ENCODE measurements around a stretch of chr4.

DNA sequence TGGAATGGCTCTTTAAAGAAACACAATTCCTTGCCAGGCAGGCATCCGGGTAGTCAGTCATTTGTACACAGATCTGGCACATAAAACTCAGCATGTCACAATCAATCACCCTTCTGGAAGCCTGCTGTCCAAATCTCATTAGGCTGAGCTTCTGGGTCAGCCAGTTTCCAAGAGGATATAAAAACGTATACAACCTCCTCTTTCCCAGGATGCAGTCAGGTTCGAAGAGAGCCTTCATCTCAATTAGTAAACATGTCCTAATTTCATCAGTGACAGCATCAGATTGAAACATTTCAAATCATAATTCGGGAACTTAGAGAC is 26.7 kb downstream of the PROM1 start:
- PRO-cap, 7 experiments = no peak in any of the 7 experiments
- RAMPAGE, long total RNA, 2 experiments = no peak in any of the 2 experiments

- PRO-cap, 7 experiments = no peak in any of the 7 experiments
- RAMPAGE, long total RNA, 2 experiments = no peak in any of the 2 experiments
These were observed 1.1 kb downstream of the PROM1 start for GRCh38 chr4:16082843-16083046.

GRCh38 chr4:16166509-16166958 is 59.7 kb downstream of the TAPT1 start:
- PRO-cap, 7 experiments = no peak in any of the 7 experiments
- RAMPAGE, long total RNA, 2 experiments = no peak in any of the 2 experiments

GRCh38 chr4:16168393-16169304 is 57.6 kb downstream of the TAPT1 start:
- PRO-cap, 7 experiments = no peak in any of the 7 experiments
- RAMPAGE, long total RNA, 2 experiments = no peak in any of the 2 experiments

DNA sequence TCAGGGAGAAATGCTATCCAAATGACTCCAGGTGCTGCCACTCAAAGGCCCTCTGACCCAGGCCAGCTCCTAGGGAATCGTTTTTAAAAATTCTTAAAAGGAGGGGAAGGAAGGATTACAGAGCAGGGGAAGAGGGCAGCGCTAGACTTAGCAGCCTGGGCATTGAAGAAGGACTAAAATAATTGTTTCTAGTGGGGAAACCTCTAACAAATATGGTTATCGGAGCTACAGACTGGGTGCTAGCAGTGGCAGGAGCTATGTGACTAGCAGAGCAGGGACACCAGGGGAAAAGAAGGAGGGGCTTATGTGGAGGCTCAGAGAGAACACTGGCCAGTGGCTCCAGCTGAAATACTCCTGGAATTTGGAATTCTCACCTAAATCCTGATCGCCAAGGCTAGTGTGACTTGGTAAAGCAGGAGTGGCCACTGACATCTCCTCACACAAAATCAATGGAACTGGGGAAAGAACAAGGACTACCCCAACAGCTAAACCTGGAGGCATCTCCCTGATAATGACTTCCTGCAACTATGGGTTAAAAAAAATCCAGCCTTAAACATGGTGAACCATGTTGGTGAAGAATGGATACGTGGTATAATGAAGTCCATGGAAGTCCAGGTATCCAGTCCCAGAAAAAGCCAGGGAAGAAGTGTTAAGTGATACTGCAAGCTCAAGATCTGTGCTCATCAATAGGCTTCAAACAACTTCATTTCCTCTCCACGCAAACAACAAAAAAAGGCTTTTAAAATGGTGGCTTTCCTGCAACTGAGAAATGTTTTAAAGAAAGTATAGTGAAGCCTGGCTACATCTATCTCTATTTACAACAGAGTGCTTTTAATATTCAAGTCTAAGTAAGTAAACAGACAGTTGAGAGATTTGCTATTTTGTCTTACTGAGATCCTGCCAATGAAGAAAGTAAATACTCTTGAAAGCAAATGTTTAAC is 1.9 kb downstream of the TAPT1 start:
- PRO-cap, 7 experiments = no peak in any of the 7 experiments
- RAMPAGE, long total RNA, 2 experiments = no peak in any of the 2 experiments

GRCh38 chr4:16234029-16234720 is 7.9 kb upstream of the TAPT1 start:
- PRO-cap, 7 experiments = no peak in any of the 7 experiments
- RAMPAGE, long total RNA, 2 experiments = no peak in any of the 2 experiments

GRCh38 chr4:17556486-17556994 is 20.5 kb upstream of the LAP3 start:
- PRO-cap, 7 experiments = no peak in any of the 7 experiments
- RAMPAGE, long total RNA, 2 experiments = no peak in any of the 2 experiments

GRCh38 chr4:17559335-17559820 is 17.6 kb upstream of the LAP3 start:
- PRO-cap, 7 experiments = no peak in any of the 7 experiments
- RAMPAGE, long total RNA, 2 experiments = no peak in any of the 2 experiments

- PRO-cap, 7 experiments = no peak in any of the 7 experiments
- RAMPAGE, long total RNA, 2 experiments = no peak in any of the 2 experiments
These were observed 7.1 kb downstream of the LAP3 start for GRCh38 chr4:17583964-17584573.

GRCh38 chr4:18022747-18023092 is 1.2 kb upstream of the LCORL start:
- PRO-cap, 7 experiments = no peak in any of the 7 experiments
- RAMPAGE, long total RNA, 2 experiments = no peak in any of the 2 experiments

DNA sequence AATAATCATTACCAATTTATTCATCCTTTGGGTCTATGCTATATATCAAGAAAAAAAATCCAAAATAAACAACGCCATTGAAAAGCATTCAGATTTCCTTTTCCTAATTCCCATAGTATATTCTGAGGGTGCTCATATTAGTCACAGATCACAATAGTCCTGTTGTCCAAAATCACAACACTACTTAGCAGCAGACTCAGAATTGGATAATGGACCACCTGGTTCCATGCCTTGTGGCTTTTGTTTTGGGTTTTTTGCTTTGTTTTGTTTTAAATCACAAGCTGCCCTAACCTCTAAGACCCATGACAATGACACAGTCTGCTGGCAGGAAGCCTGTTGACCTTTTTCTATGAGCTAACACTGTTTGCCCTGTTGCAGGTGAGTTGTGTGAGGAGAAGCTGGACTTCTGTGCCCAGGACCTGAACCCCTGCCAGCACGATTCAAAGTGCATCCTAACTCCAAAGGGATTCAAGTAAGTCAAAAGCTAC is 110.9 kb upstream of the PACRGL start:
- PRO-cap, 7 experiments = no peak in any of the 7 experiments
- RAMPAGE, long total RNA, 2 experiments = no peak in any of the 2 experiments

DNA sequence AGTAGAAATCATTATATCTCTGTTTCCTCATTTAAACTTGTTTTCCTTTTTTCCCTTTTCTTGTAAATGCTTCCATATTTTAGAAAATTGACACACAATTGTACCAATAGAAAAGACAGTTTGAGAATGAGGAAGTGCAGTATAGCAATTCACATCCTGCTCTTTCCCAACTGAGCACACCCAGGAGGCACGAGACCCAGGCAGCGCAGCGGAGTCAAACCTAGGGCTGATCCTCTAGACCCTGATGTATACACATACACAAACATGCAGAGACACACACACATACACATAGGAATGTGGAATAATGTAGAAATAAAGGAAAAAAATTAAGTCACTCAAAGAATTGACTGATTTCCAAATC is 74.8 kb upstream of the PACRGL start:
- PRO-cap, 7 experiments = no peak in any of the 7 experiments
- RAMPAGE, long total RNA, 2 experiments = no peak in any of the 2 experiments

GRCh38 chr4:22392217-22392779 is 123.6 kb downstream of the ADGRA3 start:
- PRO-cap, 7 experiments = no peak in any of the 7 experiments
- RAMPAGE, long total RNA, 2 experiments = no peak in any of the 2 experiments

DNA sequence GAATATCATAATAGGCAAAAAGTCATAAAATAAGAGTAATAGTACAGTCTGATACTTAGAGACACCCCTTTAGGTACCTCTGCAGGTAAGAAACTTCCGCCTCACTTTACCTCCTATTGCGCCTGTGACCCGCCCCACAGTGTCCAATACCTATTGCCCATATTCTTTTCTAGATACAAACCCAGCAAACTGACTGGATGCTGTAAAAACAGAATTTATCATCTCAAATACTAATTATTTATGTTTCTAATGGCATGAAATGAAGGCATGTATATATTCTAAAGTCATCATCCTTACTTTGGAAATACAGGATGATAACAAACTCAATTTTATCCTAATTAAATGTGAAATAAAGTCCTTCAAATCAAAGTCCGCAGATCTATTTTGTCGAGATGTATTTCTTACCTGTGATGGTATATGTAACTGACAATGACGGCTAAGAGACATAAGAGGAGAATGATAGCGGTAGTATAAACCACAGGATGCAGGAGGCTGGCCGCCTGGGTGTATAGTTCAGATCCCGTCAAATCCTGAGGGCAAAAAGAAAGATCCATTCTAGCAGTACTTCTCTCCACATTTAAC is 113.5 kb downstream of the ADGRA3 start:
- PRO-cap, 7 experiments = no peak in any of the 7 experiments
- RAMPAGE, long total RNA, 2 experiments = no peak in any of the 2 experiments

DNA sequence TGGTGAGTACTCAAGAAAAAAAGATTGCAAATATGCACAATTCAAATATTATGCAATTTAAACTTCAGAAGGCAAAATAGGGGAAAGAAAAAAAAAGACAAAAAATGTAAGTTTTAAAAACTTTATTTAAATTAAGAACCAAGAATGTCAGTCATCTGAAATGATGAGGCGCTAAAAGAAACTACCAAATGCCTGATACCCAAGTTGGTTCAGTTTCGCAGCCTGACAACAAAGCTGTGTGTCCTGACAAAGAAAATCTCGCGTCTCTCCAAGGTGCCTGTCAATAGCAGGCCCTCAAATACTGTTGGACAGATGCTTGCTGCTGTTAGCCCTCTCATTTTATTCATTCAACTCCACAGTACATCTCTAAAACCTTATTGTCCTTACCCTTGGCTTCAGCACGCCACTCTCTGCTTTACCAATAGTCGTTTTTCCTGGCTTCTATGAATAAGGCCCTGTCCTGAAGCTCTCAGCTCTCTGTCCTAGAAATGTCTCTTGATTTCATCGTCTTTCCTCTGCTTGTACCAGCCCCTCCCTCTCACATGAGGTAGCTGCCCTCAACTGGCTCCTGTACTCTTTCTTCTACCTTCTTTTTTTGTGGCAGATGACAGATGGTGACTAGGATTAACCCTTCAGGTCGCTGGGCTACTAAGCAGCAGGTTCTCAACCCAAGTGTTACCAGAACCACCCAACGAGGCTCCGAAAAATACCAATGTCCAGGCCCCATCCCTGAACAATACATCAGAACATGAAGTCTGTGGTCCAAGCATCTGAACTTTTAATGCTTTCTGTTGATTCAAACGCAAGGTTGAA is 11.5 kb downstream of the ADGRA3 start:
- PRO-cap, 7 experiments = no peak in any of the 7 experiments
- RAMPAGE, long total RNA, 2 experiments = no peak in any of the 2 experiments

GRCh38 chr4:23813489-23814698 is 76.0 kb downstream of the PPARGC1A start:
- PRO-cap, 7 experiments = no peak in any of the 7 experiments
- RAMPAGE, long total RNA, 2 experiments = no peak in any of the 2 experiments

GRCh38 chr4:23820719-23821276 is 69.0 kb downstream of the PPARGC1A start:
- PRO-cap, 7 experiments = no peak in any of the 7 experiments
- RAMPAGE, long total RNA, 2 experiments = no peak in any of the 2 experiments

GRCh38 chr4:23875048-23875723 is 14.7 kb downstream of the PPARGC1A start:
- PRO-cap, 7 experiments = no peak in any of the 7 experiments
- RAMPAGE, long total RNA, 2 experiments = no peak in any of the 2 experiments

- PRO-cap, 7 experiments = no peak in any of the 7 experiments
- RAMPAGE, long total RNA, 2 experiments = no peak in any of the 2 experiments
These were observed 13.6 kb downstream of the PPARGC1A start for GRCh38 chr4:23876066-23876769.

DNA sequence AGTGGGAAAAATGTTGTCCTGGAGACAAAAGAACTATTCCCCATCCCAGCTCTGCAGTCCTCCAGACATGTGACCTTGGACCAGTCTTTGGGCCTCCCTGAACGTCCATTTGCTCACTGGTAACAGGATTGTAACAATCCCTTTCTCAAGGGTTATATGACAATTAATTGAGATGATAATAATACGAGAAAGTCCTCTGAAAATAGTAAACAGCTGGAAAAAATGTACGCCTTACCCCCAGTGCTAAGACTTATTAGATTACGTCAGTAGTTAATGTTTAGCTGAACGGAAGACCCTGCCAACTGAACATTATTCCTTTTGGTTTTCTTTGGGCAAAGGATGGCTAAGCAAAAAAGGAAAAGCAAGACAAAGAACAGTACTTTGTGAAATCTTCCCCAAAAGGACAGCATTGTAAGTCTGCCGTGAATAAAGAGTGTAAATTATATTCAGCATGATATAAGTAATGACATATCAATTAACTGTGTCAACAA is 302.4 kb upstream of the PPARGC1A start:
- PRO-cap, 7 experiments = no peak in any of the 7 experiments
- RAMPAGE, long total RNA, 2 experiments = no peak in any of the 2 experiments